Urinary bladder (tissue), 3 donors: ENCODE measurements around the genes SP9 and GPR155.

- PRO-cap: bidirectional peak, plus-strand start at chr2:173091381, minus-strand start at chr2:173091134
- RAMPAGE, long total RNA: no peak
Measured at GRCh38 chr2:173090968-173091836, 15.6 kb downstream of the MAP3K20 start.

GRCh38 chr2:173150063-173150393 is 74.4 kb downstream of the MAP3K20 start:
- PRO-cap: no peak
- RAMPAGE, long total RNA: no peak

DNA sequence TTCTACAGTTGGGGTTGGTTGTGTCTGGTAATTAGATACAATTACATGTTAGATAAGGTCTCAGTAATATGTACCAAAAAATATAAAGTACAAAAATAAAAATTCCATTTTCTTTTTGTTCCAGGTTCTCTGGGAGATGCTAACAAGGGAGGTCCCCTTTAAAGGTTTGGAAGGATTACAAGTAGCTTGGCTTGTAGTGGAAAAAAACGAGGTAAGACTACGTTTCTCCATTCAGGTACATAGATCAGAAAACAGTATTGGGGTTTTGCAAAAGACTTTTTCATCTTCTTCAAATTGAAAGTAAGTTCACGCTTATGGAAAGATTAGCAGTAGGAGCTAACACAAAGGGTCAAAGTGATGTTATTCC is 122.2 kb downstream of the MAP3K20 start:
- PRO-cap: no peak
- RAMPAGE, long total RNA: no peak

GRCh38 chr2:173264370-173265227 is 90.1 kb upstream of the CDCA7 start:
- PRO-cap: no peak
- RAMPAGE, long total RNA: no peak

- PRO-cap: no peak
- RAMPAGE, long total RNA: no peak
Measured at GRCh38 chr2:173281946-173282145, 72.8 kb upstream of the CDCA7 start.

- PRO-cap: no peak
- RAMPAGE, long total RNA: no peak
Measured at GRCh38 chr2:173353986-173354208, 775 bp upstream of the CDCA7 start.

- PRO-cap: no peak
- RAMPAGE, long total RNA: no peak
Measured at GRCh38 chr2:173750377-173750841, 214.8 kb downstream of the SP3 start.

DNA sequence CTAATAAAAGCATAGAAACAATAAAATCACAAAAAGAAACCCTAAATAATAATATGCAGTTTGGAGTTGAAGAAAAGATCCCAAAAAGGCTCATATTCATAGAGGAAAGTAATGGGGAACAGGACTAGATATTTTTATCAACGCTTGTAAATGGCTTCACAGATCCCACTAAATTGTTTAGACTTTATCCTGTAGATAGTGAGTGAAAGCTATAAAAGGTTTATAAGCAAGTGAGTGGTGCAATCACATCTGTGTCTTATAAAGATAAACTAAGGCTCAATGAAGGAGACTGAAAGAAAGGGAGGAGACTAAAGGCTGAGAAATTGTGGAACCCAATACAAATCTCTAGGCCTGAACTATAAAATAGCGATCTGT is 7.7 kb downstream of the SP3 start:
- PRO-cap: no peak
- RAMPAGE, long total RNA: no peak

GRCh38 chr2:174334368-174335162 is at the start of gene SP9:
TSS of gene SP9 (plus strand) at chr2:174334954.
- PRO-cap: unidirectional peak, plus-strand start at chr2:174334954
- RAMPAGE, long total RNA: no peak

- PRO-cap: bidirectional peak, plus-strand start at chr2:174486703, minus-strand start at chr2:174486687; bidirectional peak, plus-strand start at chr2:174487416, minus-strand start at chr2:174487029
- RAMPAGE, long total RNA: start-site peak on the minus strand at chr2:174486979-174487039, 89 and 57 reads in 2 replicates
Measured at GRCh38 chr2:174486503-174487538, at the start of gene GPR155. TSS of gene GPR155 (minus strand) at chr2:174487029.

DNA sequence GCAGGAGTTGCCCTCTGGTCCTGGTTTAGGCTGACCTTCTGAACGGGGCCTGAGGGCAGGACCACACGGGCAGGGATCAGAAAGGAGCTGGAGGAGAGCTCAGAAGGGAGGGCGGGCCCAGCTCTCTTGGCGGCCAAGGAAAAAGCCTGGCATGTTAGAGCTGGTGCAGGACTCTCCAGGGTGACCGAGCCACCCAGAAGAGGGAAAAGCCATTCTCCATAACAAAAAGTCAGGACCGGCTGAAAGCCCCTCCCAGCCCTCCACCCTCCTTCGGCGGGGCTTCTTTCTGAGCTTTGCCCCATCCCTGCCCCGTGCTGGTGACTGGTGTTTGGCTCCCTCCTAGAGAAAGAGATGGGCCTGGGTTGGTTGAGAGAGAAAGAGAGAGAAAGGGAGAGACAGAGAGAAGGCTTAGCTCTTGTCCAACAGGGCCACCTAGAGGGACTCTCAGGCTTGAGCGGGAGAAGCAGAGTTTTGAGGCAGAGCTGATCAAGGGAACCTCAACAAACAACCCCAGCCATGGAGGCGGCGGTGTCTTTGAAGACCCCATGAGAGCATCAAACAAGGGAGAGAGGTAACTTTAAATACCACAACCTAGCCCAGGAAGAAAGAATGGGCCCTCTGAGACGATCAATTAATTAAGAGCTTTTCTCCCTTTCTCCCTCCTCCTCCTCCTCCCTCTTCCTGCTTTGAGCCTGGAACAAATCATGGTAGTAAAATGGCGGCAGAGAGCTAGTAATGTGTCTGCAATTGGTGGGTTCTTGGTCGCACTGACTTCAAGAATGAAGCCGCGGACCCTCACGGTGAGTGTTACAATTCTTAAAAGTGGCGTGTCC is 50.7 kb downstream of the WIPF1 start:
- PRO-cap: no peak
- RAMPAGE, long total RNA: no peak

GRCh38 chr2:174547601-174548297 is 49.9 kb downstream of the WIPF1 start:
- PRO-cap: no peak
- RAMPAGE, long total RNA: no peak

DNA sequence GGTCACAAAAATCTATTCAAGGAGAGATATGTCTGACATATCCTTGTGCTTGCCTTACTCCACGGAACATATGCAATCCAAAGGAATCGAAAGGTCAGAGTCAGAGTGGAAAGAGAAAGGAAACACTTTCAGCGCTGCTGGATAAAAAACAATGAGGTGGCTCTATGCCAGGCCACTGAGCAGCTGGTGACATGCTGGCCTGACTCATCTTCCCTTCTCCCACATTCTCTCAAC is 6.8 kb downstream of the CHN1 start:
- PRO-cap: no peak
- RAMPAGE, long total RNA: no peak

- PRO-cap: no peak
- RAMPAGE, long total RNA: no peak
Measured at GRCh38 chr2:175857420-175857717, 144.7 kb downstream of the LNPK start.

DNA sequence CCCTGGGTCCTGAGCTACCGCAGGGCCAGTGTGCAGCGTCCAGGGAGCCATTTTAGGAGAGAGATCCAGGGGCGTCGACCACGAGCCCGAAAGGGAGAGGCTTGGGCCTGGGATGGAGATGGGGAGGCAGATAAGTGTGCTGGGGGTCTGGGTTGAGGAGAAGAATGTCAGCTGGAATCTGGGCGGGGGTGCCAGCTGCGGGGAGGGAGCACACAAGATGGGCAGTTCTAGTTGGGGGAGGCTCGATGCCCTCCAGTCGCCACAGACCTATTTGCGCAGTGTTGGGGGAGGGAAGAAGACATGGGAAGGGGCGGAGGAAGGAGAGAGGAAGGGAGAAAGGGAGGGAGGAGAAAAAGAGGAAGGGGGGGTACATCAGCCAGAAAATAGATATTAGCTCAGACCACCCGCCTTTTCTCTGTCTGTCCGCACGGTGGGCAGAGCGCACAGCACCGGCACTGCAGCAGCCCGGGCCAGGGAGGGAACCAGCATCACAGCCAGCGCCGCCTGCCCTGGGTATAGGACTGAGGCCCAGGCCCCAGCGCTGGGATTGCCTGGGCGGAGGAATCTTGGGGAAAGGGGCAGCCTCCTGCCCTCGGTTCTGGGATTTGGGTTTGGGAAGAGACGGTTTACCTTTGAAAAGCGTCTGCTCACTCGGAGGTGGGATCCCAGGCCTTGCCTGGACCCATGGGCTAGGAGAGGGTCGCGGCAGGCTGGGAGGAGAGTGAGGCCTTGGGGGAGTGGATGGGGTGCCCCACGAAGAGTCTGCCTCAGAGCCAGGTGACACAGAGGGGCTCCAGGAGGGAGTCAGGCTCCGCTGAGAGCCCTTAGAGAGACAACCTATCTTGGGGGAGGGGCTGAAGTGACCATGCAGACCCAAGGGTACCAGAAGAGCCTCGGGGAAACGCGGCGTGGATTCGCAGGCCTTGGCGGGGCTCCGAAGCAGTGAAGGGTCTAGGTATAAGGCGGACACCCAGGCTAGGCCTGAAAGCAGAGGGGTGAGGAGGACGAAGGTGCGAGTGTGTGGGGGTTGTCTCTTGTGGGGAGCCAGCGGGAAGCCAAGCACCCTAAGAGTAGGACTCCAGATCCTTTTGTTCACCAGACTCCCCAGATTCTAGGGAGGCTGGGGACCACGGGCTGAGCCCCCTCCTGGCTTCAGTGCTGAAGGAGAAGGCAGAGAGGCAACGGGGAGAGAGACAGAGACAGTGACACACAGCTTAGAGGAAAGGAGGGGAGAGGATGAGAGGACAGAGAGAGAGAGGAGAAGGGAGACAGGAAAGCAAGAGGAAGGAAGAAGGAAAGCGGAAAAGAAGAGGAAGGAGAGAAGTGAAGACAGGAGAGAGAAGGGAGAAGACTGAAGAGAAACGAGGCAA is 1.5 kb upstream of the HOXD11 start:
- PRO-cap: no peak
- RAMPAGE, long total RNA: start-site peak on the plus strand centred at position 352 of the sequence, 248 bp wide, 28 and 6 reads in 2 replicates

DNA sequence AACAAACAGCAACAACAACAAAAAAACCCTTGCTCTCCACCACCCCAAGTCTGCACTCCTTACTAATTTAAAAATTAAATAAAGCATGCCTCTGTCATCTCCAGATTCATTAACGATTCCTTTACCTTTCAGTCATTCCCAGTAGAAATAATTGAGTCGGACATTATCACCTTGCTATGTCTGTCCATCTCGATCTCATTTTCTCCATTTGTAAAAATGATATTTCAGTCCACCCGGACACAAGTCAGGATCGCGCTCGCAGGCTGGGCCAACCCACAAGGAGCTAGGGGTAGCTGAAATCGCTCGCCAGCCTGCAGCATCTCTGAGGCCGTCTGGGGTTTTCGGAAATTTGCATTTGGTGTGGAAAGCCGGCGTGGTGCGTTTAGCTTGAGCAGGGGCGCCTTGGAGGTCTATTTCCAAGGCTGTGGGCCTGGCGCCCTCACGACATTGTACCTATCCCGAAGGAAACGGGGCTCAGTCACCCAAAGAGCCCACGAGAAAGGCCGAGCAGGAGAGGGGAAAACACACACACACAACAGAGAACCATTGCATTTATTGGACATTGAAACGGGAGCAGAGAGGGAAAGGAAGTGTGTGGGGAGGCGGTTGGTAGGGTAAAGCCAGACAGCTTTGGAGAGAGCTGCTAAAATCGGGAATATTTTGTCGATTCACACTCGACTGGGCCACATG is 1.4 kb upstream of the HOXD8 start:
- PRO-cap: no peak
- RAMPAGE, long total RNA: no peak

DNA sequence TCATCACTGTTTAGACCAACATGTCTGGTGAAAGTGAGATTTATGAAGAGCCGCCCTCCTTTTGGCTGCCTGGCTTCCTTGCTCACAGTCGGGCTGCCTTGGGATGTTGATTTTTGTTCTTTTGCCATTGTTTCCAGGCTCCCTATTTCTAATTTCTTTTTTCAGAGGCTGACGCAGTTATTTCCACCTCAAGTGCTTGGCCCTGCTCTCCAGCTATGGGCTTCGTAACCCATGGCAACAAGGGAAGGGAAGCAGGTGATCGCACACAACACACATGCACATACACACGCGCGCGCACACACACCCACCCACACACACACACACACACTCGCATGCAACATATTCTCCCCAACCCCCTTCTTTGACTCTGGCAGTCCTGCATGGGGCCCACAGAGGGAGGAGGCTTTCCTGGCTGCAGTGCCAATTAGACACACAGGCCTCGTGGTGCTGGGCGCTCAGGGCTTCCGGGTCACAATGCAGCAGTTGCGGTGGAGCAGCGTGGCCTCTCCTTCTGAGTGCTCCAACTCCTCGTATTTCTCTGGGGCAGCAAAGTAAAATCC is 296.7 kb downstream of the MTX2 start:
- PRO-cap: unidirectional peak, plus-strand start at position 474 of the sequence
- RAMPAGE, long total RNA: no peak

- PRO-cap: no peak
- RAMPAGE, long total RNA: no peak
Measured at GRCh38 chr2:177216184-177217590, 4.1 kb downstream of the HNRNPA3 start.

- PRO-cap: no peak
- RAMPAGE, long total RNA: no peak
Measured at GRCh38 chr2:177230893-177232100, 18.7 kb downstream of the HNRNPA3 start.

DNA sequence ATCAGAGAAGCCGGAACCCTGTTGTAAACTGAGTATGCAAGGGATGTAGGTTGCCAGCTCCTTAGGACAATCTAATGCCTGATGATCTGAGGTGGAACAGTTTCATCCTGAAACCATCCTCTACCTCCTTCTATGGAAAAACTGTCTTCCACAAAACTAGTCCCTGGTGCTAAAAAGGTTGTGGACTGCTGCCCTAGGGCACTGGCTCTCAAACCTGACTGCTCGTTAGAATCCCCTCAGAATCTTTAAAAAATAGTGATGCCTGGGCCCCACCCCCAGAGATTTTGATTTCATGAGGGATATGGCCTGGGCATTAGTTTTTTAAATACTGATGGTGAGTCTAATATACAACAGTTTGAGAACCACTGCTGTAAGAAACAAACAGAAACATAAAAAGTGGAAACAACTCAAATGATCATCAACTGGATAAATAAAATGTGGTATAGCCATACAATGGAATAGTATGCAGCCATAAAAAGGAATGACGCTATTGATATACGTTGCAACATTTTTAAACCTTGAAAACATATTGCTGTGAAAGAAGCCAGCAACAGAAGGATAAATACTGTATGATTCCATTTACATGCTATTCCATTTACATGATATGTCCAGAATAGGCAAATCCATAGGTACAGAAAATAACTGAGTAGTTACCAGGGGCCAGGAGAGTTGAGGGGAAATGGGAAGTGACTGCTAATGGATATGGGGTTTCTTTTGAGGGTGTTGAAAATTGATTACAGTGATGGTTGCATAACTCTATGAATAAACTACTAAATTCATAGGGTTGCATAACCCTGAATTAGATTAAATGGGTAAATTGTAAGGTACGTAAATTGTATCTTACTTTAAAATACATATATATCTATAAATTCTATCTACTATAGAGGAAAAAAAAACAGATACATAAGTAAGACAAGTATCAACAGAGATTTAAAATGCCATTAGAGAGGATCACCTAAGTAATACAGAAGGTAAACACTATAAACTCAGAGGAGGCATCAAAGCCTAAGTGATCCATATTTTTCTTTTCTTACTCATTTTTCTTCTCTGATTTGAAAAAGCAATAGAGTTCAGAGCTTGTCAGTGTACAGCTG is 6.4 kb downstream of the NFE2L2 start:
- PRO-cap: no peak
- RAMPAGE, long total RNA: no peak